Measurements from ENCODE around the genes A3GALT2, PHC2 and ZSCAN20.

DNA sequence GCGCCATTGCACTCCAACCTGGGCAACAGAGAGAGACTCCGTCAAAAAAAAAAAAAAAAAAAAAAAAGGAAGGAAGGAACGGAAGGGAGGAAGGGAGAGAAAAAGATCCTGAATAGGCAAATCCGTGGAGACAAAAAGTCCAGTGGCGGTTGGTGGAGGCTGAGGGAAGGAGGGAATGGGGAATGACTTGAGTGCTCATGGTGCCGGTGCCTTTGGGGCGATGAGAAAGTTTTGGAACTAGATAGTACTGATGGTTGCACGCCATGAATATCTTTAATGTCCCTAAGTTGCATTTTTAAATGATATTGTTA lies 35.1 kb downstream of the ZBTB8B start:
- PRO-cap, 2 experiments = no peak in any of the 2 experiments

DNA sequence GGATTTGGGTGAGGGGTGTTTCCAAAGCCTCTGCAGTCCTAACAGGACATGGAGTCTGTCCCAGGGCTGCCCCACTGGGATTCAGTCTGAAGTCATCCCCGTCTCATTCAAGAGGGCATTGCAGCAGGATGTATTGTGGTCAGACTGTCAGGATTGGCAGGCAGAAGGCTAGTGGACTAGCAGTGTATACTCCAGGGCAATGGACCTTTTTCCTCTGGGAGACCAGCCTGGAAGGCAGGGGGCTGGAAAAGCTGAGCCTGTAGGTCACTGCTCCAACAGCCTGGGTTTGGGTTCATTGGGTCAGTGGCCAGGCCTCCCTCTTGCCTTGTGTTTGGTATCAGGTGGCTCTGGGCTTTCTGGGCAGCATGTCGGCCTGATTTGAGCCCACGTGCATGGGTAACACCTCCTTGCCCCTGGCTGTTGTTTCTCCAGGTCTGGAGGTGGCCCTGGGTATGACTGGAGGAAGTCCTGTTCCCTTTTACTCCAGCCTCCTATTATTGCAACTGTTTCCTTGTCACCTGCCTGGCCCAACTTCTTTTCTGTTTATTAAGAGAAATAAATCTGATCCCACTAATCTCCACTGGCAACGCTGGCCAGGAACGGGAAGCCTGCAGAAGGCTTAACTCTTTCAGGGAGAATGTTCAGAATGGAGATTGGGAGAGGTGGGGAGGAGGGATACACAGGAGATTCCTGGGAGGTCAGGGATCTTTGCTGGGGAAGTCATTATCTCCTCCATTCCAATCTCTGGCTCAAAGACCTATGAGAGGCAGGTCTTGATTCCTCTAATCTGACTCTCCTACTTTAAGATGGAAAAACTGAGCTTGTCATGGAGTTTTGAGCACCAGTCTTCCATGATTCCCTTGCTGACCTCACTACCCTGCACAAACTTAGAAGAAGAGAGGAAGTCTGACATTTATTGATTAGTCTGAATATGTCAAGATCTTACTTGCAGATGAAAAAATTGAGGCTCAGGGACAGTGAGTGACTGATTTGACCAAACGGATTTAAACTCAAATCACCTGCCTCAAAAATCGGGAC lies 2.2 kb downstream of the KIAA1522 start:
- PRO-cap, 2 experiments = no peak in any of the 2 experiments

DNA sequence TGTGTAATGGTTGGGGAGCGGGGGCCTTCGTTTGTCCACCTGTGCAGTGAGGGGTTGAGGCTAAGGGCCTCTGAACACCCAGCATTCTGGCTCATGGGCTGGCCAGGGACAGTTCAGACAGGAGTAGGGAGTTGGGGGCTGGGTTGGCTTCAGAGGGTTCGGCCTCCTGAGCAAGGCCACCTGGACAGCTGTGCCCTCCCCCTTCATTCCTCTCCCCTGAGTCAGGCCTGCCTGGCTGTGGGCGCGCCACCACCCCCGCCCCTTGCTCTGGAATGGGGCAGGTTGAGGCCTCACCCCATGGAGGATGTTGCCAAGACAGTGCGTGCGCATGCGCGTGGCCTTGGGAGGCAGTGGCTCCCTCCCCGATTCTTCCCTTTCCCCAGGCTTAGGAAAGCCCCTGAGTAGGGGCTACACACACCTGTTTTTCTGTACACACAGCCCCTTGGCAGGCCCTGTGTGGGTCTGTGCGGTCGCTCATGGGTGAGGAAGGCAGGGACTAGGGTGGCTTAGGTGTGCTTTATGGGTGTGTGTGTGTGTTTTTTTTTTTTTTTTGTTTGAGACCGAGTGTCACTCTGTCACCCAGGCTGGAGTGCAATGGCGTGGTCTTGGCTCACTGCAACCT lies 18.5 kb downstream of the KIAA1522 start:
- PRO-cap, 2 experiments = no peak in any of the 2 experiments

DNA sequence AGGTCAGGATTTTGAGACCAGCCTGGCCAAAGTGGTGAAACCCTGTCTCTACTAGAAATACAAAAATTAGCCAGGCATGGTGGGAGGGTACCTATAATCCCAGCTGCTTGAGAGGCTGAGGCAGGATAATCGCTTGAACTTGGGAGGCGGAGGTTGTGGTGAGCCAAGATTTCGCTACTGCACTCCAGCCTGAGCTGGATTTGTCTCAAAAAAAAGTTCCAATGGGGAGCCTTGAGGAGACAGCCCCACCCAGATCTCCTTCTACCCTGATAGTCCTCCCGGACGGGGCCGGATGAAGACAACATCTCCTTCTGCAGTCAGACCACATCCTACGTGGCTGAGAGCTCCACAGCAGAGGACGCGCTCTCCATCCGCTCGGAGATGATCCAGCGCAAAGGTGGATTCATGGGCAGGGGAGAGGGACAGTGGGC lies 26.8 kb downstream of the KIAA1522 start:
- PRO-cap, 2 experiments = no peak in any of the 2 experiments

DNA sequence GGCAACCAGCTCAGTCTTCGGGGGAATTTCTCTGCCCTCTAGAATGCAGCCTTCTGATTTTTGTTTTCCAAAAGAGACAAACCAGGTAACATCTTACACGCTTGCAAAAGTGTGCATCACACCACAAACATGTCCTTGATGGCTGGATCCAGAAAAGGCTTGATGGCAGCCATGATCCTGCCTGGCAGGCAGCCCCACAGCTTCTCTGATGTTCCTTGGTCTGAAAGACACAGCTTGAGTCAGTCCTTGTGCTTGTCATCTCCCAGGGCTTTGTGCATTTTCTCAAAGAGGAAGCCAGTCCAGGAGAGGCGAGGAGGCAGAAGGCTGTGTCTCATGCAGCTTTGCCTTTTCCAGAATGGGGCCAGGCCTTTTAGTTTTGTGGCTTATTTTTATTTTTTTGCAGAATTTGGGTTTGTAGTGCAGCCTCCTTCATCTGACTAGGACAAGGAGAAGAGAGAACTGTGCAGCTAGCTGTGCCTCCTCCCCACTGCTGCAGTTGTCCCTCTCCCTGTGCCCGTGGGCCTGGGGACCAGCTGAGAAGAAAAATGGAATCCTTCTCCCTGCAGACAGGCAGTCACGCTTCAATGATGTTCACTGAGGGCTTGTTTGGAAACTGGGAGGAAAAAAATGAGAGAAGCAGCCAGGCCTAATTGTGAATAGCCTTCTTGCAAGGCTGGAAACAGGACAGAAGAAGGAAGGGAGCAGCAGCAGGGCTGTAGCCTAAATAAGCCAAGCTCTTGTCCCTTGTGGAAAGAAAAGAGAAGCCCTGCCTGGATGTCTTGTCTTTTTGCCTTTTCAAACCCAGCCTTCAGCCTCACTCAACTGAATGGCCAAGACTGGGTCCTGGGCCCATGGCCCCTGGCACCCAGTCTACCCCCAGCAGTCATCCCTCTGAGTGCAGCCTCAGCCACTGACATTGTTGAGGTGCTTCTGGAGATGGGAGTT lies 7.3 kb downstream of the FNDC5 start:
- PRO-cap, 2 experiments = no peak in any of the 2 experiments

GRCh38 chr1:32881894-32882772 lies 4.2 kb upstream of the HPCA start:
- PRO-cap, 2 experiments = no peak in any of the 2 experiments

- PRO-cap, 2 experiments = peak in 2 of 2 experiments; most common minus-strand start chr1:32932818 (in 2)
Observed at GRCh38 chr1:32932591-32933123, 31.5 kb upstream of the TMEM54 start.

- PRO-cap, 2 experiments = no peak in any of the 2 experiments
Observed at GRCh38 chr1:32997094-32998424, 33.0 kb upstream of the RNF19B start.

DNA sequence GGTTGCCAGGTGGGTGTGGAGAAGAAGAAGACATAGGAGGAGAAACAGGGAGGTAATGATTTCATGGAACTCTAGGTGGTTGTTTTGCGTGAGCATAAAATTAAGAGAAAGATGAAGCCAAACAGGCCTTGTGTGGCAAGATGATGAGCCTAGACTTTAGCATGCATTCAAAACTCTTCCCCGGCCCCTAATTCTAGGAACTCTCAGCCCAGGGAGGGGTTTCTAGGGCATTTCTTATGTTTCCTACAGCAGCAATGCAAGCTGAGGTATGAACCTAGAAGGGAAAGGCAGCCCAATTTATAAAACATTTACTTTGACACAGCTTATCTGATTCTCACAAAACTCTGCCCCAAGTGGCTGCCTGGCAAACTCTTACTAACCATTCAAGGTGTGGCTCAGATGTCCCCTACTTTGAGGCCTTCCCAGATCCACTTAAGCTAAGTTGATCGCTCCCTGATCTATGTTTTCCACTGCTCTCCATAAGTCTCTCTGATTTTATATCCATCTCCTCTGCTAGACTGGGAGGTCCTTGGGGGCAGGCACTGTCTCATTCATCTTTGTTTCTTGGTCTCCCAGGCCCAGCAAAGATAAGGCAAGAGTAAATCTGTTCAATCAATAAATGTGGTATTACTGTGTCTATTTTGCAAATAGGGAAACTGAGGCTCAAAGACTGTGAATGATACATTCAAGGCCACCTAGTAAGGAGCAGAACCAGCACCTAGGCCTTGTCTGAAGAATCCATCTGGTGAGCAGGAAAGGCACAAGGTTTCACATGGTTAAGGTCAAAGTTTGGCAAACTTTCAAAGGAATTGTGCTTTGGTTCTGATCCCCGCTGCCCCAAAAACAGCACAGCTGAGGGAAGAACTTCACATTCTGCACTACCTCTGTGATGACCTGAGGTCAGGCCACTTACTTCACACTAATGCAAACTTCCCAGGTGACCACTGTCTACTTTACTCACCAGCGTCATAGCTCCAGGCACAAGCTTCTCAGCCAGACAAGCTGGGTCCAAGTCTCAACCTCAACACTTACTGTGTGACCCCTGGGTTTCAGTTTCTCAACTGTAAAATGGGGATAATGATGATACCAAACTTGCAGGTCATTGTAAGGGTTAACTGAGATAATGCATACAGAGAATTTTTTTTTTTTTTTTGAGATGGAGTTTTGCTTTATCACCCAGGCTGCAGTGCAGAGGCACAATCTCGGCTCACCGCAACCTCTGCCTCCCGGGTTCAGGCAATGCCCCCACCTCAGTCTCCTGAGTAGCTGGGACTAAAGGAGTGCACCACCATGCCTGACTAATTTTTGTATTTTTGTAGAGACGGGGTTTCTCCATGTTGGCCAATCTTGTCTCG lies 35.1 kb downstream of the AK2 start:
- PRO-cap, 2 experiments = no peak in any of the 2 experiments

DNA sequence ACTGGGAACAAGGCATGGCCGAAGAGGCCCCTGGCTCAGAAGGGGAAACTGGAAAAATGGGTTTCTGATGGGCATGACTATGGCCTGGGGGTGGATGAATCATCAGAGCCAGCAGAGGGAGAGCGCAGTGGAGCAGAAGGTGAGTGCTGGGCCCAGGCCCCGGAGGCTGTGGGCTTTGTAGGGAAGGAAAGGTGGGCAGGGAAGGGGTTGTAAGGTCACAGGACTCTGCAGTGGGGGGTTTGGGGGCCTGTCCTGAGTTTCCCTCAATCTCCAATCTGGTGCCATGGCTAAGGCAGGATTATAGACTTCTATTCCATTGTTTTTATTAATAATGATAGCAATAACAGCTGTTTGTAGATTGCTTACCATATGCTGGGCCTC lies 36.3 kb upstream of the ZNF362 start:
- PRO-cap, 2 experiments = no peak in any of the 2 experiments

GRCh38 chr1:33255373-33255821 lies 895 bp upstream of the ZNF362 start:
- PRO-cap, 2 experiments = peak in 2 of 2 experiments; most common plus-strand start chr1:33255646 (in 2)

- PRO-cap, 2 experiments = peak in 2 of 2 experiments; most common plus-strand start chr1:33257102 (in 2); most common minus-strand start chr1:33256870 (in 1)
Observed at GRCh38 chr1:33256625-33257864, 753 bp downstream of the ZNF362 start.

DNA sequence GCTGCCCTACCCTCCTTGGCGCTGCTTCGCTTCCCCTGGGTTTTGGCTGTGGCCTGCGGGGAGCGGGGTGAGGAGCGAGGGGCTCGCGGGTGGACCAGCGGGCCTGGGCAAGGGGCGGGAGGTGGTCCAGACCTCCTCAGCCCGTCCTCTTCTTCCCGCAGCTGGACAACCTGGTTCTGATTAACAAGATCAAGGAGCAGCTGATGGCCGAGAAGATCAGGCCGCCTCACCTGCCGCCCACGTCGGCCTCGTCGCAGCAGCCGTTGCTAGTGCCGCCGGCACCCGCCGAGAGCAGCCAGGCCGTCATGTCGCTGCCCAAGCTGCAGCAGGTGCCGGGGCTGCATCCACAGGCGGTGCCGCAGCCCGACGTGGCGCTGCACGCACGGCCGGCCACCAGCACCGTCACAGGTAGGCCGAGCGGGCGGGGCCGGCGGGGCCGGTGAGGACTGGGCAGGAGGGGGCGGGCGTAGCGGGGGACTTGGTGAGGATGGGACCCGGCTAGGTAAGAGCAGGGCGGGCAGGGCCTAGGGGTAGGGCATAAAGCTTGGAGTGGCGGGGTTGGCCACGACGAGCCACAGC lies 20.0 kb downstream of the ZNF362 start:
- PRO-cap, 2 experiments = no peak in any of the 2 experiments

GRCh38 chr1:33321097-33322001 lies at the start of gene A3GALT2:
TSS of gene A3GALT2 (minus strand) at chr1:33321098.
- PRO-cap, 2 experiments = peak in 1 of 2 experiments; most common minus-strand start chr1:33321483 (in 1)

DNA sequence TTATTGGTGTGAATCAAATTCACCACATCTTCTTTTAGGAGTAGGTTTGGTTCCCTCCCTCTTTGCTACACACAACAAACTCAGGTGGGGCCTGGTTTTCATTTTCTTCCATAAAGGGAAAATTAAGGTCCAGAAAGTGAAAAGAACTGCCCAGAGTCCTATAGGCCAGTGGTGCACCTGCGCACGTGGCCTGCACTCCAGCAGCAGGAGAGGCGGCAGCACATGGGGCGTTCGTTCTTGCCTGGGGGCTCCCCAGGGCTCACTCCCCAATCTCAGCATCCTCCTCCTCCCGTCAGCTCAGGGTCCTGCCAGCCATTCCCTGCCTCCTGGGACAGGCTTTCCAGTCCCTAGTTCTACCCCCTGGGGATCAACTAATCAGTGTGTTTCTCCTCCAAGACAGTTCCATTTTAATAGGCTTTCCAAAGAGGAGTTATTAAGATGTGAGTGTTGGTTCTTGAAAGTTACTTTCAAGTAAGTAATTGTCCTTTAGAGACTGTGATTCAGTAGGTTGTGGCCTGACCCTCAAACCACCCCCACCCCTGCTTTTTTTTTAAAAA lies 1.2 kb upstream of the A3GALT2 start:
- PRO-cap, 2 experiments = peak in 2 of 2 experiments; most common minus-strand start position 296 of the sequence (in 1)

GRCh38 chr1:33430064-33431162 lies at the start of gene PHC2:
TSS of gene PHC2 (minus strand) at chr1:33431095.
- PRO-cap, 2 experiments = peak in 2 of 2 experiments; most common minus-strand start chr1:33431006 (in 2)

DNA sequence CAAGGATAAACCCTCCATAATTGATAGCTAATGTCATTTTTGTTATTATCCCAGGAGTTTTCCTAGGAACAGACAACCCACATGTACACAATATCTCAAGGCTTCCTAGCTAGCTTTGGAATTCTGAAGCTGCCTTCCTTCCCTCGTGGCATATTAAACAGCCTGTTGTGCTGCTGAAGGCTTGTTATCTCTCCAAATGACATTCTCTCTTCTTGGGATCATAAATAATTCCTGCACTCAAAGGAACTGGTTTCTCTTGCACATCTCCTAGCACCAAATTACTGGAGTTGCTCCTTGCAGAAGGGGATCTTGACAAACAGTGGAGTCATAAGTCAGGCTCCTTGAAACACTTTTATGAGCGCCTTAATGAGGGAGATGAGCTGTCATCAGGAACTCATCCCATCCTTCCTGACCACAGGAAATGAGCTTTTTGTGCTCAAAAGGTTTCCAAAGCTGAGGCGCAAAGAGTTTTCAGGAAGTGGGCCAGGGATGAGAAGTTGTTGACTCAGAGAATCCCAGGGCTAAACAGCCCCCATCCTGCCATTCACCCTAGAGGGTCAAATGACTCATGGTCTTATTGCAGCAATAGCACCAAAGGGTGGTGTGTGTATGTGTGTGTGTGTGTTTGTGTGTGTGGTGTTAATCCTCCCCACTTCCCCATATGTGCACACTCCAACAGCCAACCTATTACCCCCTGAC lies 2.6 kb upstream of the PHC2 start:
- PRO-cap, 2 experiments = no peak in any of the 2 experiments

DNA sequence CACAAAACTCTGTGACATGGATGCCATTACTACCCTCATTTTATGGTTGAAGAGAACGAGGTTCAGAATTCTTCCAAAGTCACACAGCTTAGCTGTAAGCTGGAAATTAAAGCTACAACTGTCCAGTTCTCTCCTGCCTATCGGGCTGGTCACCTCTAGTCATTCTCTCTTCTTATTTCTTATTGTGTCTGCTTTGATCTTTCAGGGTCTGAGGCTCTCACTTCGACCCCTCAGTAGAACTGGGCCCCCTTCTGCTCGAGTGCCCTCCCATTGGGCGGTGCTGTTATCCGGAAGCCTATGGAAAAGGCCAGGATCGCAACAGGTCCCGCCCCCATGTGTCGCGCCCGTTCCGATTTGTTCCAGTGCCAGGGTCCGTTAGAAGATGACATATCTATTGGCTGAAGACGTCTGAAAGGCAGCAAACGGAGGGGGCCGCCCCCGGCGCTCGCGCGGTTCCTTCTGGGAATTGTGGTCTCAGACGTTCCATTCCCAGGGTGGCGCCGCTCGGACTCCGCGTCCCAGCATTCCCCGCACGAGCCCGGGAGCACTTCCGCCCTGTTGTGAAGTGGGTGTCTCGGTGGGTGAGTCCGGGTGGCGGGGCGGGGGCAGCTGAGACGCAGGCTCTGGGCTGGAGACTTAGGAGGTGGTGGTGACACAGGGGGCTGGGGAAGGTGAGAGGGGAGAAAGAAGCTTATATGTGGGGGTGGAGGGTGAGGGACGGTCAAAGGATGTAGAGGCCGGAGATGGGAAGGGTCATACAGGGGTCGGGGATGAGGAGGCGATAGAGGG lies at the start of gene ZSCAN20:
Gene ZSCAN20 (plus strand): TSS at position 535 of the 789 bp plus-strand sequence.
- PRO-cap, 2 experiments = no peak in any of the 2 experiments

GRCh38 chr1:34162858-34163702 lies 1.9 kb downstream of the CSMD2 start:
- PRO-cap, 2 experiments = no peak in any of the 2 experiments

DNA sequence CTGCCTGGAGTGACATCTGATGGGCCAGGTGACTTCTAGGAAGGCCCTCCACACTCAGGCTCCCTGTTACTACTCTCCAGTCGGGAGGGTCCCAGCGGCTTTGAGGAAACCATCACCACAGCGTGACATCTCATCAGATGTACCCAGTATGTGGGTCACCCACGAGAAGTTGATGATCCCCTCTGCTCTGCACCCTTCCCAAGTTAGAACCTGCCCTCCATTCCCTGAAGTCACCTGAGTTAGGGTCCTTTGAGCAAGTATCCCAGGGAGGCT lies 201.5 kb downstream of the C1orf94 start:
- PRO-cap, 2 experiments = no peak in any of the 2 experiments